Diencephalon (tissue), 2 donors: ENCODE results near the genes SELENOP, FGF10, HCN1 and ITGA2.

DNA sequence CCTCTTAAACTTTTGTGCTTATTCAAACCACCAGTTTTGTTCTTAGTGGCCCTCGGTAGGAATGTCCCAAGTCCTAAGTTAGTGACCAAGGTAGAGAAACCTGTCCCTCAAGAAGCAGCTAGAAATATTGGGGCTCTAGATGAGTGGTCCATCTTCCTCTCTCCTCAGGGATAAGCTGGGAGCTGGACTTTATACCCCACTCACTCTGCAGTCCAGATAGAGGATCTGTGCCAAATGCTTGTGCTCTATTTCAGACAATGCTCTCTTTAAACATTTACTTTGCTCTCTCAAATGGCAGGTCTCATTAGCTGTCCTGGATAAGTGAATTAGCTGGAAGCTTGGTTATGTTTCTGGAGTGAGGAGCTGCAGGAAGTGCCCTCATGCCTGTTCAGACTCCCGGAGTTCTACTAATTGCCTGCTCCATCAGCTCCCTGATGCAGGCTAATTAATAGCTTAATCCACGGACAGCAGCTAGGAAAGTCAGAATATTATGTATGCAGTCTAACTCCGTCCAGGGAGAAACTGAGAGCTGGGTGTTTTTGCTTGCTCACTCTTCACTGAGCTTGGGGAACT lies 151.1 kb upstream of the CCDC152 start:
- RAMPAGE, long total RNA = no peak

DNA sequence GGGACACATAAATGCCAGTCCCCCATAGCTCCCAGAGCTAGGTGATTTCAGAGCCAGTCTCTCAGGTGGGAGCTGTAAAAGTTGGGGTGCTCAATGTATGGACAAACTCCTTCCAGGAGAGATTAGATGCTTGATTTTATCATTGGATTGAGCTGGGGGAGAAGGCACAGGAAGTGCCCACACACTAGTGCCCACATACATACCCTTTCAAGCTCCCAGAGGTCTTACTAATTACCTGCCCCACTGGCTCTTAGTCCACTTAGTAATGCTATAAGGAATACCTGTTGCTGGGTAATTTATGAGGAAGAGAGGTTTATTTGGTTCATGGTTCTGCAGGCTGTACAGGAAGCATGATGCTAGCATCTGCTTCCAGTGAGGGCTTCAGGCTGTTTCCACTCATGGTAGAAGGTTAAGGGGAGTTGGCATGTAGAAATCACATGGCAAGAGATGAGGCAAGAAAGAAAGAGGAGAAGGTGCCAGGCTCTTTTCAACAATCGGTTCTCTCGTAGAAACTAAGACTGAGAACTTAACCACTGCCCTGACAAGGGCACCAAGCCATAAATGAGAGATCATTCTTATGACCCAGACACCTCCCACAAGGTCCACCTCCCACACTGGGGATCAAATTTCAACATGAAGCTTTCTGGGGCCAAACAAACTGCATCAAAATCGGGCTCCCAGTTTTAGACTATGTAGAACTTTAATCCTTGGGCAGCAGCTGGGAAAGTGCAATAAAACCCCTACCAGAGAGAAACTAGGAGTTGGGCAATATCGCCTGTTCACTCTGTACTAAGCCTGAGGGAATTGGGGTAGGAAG lies 150.4 kb upstream of the CCDC152 start:
- RAMPAGE, long total RNA = no peak

DNA sequence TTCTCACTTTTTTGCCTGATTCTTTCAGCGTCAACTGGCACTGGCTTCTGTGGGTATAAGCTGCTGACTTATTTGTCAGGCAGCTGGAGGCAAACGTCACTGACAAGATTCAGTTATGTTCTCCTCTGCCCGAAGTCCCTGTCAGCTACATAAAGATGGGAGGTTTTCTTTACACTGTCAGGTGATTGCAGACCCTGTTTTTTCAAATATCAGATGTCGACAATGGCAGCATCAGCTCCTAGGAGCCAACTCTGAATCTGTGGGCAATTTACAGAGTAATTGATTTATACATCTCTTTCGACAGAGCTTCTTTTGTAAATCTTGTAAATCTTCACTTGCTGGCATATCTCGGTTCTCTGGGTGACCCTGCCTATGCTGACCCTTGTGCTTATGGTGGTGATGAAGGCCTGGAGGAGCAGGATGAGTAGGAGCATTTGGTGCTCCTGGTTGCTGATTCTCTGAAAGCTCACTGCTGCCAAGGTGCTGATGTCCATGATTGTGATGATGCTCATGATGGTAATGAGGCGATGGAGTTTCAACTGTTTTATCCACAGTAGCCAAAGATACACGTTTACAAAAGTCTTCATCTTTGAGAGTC lies 10.9 kb downstream of the SELENOP start:
- RAMPAGE, long total RNA = no peak

- RAMPAGE, long total RNA = no peak
These were observed at the start of gene SELENOP for GRCh38 chr5:42811739-42812568. SELENOP (minus strand) TSS chr5:42811892.

- RAMPAGE, long total RNA = no peak
These were observed 88.8 kb downstream of the ANXA2R start for GRCh38 chr5:42951183-42951901.

GRCh38 chr5:42993647-42994201 lies 46.4 kb downstream of the ANXA2R start:
- RAMPAGE, long total RNA = no peak

GRCh38 chr5:43161178-43161589 lies 30.8 kb upstream of the NIM1K start:
- RAMPAGE, long total RNA = no peak

DNA sequence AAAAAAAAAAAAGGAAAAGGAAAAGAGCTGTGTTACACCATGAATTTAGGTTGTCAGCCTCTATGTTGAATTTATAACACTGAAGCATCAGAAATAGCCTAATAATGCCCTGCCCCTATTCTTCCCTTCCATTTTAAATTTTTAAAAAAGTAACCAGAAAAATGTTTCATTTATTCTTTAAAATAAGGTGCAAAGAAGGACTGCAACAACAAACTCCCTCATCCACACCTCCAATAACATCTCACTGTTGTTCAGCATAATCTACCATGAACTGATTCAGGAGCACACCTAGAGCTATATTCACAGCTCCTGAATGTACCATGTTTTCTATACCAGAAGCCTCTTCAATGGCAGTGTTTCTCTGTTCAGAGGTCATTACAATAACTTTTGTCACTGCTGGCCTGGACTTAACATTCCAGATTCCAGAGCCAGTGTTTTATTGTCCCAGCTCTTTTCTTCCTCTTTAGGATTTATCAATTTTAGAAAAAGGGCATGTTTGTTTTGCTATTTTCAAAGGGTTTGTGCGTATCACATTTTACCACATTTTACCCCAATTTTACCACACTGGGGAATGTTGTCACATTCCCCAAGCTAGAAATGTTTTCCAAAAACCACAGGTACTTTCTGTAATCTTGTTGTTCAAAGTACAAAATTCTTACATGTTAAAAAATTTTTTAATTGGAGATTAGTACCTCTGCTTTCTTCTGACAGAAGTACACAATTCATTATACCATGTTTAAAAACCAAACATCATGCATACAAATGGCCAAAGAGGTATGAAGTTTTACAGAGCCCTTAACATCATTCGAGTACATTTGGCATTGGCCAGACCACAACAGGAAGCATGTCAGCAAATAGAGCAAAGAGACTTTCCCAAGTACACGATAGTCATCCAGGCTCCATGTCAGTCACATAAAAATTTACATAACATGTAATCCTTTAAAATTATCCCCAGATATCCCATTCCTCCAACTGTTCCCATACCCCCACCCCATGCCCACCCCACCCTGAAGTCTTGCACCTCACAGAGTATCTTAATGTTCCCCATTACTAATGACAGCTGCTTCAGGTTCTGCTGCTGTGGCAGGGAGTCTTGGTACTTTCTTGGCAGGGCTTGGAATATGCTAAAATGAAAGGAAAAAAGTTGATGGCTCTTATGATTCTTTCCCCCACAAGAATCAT lies 22.7 kb downstream of the HMGCS1 start:
- RAMPAGE, long total RNA = no peak

GRCh38 chr5:43409637-43410812 lies 2.2 kb downstream of the CCL28 start:
- RAMPAGE, long total RNA = no peak

DNA sequence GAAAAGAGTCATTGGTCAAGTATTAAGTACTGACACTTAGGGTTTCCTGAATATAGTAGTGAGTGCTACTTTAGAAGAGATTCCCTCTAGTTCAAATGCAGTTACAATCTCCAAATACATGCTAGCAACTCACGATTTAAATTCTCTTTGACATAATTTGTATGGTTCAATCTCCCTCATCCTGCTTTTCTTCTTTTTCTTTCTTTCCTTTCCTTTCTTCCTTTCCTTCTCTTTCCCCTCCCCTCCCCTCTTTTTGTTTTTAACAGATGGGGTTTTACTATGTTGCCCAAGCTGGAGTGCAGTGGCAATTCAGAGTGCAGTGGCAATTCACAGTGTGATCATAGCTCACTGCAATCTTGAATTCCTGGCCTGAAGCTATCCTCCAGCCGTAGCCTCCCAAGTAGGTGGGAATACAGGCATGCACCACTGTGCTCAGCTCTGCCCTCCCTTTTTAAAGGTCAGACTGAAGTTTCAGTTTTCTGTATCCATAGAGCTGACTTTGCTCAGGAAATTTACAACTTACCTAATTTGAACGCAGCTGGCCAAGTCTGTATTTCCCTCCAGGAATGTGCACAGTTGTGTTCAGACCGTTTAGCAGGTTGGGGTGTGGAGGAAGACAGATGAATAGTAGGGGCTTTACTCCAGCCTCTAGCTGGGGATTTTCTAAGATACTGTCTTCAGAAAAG lies 754 bp downstream of the CCL28 start:
- RAMPAGE, long total RNA = no peak

DNA sequence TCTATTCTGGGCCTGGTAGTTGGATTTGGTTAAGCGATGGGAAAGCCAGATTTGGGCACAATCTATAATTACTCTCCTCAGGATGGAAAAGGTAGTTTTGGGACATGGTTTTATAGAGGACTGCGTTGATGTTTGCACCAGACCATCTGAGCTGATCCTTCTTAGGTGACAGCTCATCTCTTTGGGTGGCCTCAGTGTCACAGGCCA lies 80.8 kb downstream of the NNT start:
- RAMPAGE, long total RNA = no peak

- RAMPAGE, long total RNA = no peak
These were observed at the start of gene FGF10 for GRCh38 chr5:44389097-44390264. FGF10 (minus strand) TSS chr5:44389420.

- RAMPAGE, long total RNA = no peak
These were observed at the start of gene HCN1 for GRCh38 chr5:45695963-45696768. HCN1 (minus strand) TSS chr5:45696380.

DNA sequence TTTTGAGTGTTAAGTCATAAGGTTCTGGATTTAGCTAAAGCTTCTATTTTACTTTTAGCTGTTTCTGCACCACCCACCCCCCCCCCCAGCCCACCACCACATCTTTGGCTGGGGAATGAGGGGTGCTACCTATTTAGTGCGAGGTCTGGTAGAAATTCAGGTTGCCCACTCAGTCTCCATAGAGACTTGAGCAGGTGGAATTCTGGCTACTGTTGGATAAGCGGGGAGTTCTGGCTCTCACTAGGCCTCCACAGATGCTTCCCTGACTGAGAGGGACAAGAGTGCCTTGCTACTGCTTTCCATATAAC lies 194.2 kb downstream of the PARP8 start:
- RAMPAGE, long total RNA = no peak

DNA sequence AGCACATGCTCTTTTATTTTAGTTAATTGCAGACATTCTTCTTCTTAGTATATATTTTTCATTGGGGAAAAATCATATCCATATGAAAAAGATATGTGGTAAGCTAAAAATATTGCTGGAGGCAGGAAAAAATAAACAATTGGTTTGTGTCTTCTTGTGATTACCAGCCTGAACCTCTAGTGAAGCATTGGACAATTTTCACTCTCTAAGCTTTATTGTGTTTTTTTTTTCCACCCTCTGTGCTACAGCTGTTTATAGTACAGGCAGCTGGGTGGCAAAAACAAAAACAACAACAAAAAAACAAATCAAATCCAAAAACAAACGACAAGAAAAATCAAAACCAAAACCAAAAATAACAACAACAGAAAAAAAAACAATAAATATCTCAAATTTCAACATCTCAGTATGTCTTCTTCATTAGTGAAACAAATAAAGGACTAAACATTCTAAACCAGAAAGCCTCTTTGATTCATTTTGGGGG lies 342.9 kb upstream of the ISL1 start:
- RAMPAGE, long total RNA = no peak

- RAMPAGE, long total RNA = no peak
These were observed 10.6 kb upstream of the ITGA1 start for GRCh38 chr5:52777180-52777505.

GRCh38 chr5:52813874-52814077 lies 26.1 kb downstream of the ITGA1 start:
- RAMPAGE, long total RNA = no peak

GRCh38 chr5:52892952-52893477 lies 96.1 kb upstream of the ITGA2 start:
- RAMPAGE, long total RNA = no peak

DNA sequence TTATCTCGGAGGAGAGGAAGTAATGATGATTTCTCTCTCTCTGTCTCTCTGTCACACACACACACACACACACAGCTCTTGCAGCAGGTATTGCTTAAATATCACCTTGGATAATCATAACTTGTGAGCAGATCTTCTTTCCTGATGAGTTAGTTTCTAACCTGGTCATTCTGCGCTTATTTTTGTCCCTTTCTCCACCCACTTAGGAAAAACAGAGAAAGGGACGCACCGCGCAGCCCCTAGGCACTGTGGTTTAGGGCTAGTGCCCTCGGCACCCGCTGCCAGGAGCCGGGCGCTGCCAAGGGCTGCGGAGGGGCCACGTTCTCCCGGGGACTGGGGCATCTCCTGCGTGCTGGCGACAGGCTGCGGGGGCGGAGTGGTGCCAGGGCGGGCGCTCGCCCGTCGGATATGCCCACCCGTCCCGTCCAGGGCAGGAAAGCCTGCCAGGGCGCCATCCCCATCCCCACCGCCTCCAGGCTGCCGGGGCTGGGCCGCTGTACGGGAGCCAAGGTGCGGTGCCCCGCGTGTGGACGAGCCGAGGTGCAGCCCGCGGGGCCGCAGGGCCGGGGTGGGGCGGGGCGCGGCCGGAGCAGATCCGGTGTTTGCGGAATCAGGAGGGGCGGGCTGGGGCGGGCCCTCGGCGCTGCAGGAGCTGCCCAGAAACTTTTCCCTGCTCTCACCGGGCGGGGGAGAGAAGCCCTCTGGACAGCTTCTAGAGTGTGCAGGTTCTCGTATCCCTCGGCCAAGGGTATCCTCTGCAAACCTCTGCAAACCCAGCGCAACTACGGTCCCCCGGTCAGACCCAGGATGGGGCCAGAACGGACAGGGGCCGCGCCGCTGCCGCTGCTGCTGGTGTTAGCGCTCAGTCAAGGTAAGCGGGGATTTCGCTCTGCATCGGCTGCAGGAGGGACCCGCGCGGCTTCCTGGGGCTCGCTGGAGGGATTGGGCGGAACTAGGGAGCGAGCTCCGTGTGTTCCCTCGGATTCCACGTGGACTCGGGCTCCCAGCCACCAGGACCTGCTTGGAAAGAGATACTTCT lies at the start of gene ITGA2:
ITGA2 (plus strand) TSS at position 691 of the 1,039 bp plus-strand sequence.
- RAMPAGE, long total RNA = no peak

- RAMPAGE, long total RNA = no peak
These were observed 17.7 kb downstream of the ITGA2 start for GRCh38 chr5:53006674-53007413.